ENCODE measurements around a stretch of chr7.

DNA sequence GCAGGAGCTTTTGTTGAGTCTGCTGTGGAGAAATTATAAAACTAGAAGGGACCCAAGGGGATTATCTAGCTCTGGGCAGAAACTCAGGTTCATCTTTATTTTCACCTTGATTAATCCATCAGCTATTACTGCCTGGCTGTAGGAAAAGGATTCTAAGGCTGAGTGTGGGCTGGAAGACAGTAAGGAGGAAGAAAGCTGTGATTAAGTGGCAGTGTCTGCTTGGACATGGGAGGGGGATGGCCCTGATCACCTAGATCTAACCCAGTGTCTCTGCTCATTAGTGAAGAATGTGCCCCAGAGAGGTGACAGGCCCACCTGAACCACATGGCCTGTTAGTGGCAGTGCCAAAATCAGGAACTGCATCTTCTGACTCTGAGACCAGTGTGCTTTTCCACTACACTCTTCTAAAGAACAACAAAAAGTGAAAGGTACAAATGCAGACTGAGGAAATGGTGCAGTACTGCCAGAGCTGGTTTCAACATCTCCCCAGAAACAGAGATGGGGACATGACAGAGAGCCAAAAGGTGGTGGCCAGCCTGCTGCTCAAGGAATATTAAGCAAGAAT, 30.3 kb downstream of the GSDME start:
- PRO-cap, result no peak

DNA sequence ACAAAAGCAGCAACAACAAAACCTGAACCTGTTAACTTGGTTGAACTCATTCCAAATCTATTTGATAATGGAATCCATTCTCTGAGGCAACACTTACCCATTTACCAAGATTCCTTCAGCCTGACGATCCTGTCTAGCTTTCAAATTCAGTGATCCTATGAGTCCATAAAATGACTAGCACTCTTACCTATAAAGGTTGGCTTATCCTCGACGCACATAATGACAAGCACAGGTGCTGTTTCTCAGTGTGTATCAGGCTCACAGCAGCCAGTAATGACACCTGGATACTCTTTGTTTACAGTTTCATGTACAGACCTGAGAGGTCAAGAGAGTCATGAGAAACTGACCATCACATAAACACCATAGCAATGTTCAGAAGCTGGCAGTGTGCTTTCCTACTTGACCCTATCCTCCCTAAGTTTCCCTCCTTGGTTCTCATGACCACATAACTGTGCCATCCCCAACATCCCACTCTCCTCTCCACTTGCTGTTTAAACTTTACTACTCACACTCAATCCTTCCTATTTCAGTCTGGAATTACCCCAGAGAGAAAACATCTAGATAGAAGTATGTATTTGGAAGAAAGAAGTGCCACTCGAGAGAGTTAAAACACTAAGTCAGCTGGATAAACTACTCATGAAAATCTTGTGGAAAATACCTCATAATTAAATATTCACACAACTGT, 62.0 kb downstream of the OSBPL3 start:
- PRO-cap, result no peak

GRCh38 chr7:25857491-25858205, 294.4 kb upstream of the NFE2L3 start:
- PRO-cap, result no peak

DNA sequence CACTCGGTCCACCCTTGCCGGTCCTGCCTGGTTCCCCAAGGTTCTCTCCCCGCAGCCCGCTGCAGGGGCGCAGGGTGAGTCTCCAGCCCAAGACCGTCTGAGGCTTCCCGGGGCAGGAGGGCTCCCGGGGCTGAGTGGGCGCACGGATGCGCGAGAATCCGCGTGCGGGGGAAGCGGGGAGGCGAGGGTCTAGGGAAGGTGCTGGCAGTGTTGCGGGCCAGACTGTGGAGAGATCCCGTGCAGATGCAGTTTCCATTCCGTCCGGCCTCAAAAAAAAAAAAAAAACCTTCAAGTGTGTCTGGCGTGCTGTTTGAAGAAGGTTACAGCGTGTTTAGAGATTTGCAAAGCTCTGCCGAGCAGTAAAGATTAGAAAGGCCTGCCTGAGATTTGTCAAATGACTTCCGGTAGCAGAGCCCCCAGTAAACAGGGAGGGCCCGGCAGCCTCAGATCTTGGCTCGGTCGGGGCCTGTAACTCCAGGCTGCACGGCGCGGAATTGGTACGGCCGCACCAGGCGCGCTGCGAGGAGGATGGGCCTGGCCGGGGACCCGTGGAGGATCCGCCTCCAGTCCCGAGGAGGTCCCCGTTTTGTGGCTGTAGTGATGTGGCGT, 293.3 kb upstream of the NFE2L3 start:
- PRO-cap, result no peak

DNA sequence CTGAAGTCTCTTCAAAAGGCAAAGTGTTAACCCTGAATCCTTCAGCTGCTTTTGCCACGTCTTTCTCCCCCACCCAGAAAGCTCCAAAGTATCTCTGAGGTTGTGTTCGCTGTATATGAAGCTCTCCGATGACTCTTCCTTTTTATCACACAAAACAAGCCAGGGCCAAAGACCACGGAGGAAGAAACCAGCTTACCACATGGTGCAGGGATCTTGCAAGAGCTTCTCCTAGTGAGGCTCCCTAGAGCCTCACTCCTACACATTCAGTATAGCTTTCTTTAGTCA, 254.6 kb upstream of the NFE2L3 start:
- PRO-cap, result no peak

GRCh38 chr7:26156390-26156759, 4.4 kb downstream of the NFE2L3 start:
- PRO-cap, result no peak

- PRO-cap, result no peak
Observed at GRCh38 chr7:26182021-26183133, 18.2 kb downstream of the HNRNPA2B1 start.

DNA sequence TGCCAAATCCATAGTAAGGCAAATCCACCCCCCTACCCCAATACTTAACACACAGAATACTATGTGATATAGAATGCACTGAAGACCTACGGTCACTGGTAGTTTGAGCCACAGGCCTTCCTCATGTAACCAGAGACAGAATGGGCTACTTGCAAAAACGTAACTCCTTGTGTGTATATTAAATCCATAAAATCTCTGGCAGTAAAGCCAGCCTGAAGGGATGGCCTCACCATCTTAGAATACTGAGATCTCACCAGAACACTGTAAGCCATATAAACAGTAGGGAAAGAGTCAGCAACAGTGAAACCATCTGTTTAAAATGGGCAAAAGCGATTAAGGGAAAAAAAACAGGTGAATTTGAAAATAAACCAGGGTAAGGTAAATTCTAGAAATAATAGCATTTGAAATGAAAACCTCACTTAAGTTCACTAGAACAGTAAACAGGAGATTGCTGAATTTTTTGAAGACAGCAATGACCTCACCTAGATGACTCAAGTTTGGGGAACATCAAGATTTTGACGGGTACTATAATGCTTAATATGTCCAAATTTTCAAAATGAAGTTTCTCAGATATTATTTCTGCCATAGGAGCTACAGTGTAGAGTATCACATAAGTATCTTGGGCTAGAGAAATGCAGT, 14.0 kb downstream of the HNRNPA2B1 start:
- PRO-cap, result no peak

DNA sequence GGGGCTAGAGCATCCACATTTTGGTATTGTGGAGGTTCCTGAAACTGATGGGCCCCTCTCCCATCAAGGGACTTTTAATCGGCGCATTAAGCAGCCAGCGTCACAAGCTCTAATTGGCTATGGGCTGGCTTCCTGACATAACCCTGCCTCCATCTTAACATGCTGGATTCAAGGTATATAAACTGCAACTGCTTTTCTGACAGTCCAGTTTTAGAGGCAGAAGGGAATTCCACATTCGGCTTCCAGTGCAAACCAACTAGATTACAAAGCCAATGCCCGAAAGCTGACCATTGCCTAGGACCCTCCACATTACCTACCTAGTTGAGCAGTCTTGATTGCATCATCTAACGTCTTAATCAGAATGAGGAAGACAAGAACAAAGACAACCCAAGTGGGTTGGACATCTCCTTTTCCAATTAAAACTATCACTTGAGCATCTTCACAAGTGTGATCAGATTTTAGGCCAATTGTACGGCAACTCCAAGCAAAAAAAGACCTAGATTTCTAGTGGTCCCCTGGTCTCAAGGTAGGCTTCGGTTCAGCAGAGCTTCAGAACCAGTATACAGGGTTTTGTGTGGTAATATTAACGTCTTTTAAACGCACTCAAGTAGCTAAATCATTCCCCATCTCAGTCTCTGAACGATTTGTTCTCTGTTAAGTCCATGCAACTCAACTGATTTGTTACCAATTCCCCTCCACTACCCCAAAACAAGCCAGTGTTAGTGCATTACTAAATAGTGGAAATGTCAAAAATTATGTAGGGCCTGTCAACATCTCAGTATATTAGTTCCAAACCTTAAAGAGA, 12.6 kb downstream of the HNRNPA2B1 start:
- PRO-cap, result no peak

GRCh38 chr7:26190470-26190962, 10.0 kb downstream of the HNRNPA2B1 start:
- PRO-cap, result no peak

DNA sequence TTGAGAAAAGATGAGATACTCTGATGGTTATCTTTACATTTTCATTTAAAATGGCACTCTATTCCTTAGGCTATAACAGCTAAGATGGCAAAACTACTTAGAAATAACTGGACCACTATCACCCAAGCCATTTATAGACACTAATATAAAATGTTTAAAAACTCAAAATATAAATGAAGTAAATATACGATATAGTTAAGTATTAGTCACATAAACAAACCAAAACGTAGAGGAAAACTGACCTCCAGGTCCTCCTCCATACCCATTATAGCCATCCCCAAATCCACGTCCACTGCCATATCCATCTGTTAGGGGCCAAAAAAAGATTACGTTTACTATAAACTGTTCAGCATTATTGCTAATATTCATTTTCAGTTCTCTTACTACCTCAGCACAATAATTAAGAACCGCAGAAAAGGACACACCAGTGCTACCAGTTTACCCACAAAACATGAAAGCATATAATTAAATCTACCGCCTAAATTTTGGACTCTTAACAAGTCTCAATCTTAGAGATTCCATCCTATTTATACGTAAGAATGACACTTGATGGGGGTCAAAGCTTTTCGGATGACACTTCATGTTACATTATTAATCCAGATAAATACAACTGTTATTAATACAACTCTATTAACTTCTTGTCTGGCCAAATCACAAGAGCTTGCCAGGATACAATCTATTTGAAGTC, 4.8 kb downstream of the HNRNPA2B1 start:
- PRO-cap, result no peak

DNA sequence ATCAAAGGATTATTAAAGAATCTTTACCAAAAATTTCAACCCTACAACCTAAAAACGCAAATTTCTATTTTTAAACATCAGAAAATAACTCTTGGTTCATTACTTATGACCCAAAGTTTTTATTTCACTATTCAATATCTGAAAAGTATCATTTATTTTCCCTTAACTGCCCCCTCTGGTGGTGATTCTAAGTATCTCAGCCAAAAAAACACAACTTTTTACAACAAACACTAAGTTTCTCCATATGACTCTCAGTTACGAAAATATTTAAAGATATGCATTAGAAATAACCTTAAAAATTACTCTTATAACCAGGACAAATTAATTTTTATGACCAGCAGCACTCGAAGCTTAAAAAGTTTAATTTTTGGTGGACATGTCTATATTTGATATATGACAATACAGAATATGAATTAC, 2.5 kb downstream of the HNRNPA2B1 start:
- PRO-cap, result no peak

DNA sequence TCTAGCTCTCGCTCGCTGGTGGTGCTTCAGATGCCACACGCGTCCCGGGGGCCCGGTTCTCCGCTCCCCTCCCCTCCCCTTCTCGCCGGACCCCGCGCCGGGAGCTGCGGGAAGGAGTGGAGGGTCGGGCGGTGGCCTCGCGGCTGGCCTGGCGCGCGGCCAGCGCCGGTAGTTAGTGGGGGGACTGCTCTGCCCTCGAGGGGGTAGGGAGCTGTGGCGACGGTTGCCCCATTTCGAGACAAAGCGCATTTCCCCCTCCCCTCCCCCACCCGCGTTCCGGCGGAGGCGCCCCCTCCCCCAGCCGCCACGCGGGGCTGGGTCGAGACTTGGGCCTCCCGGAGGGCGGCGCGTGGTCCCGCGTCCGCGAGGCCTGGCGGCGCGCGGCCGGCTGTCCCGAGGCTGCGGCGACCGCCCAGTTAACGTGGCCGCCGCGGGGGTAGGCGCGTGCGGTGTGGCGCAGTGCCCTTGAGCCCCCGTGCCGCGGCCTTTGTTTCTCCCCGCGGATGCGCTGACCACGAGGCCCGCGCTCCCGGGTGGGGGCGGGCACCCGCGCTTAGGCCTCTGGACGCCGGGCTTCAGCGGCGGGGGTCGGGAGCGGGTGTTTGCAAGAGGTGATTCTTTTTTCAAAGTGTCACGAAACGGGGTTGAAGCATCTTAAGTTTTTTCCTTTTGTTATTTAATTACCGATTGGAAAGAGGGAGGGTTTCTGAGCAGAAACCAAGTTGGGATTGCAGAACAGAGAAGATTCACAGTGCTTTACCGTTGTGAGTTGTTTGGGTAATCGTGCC, 495 bp downstream of the CBX3 start:
- PRO-cap, result bidirectional peak, plus-strand start at position 415 of the sequence, minus-strand start at position 453 of the sequence; unidirectional peak, minus-strand start at position 528 of the sequence

GRCh38 chr7:26293804-26294558, 2.3 kb downstream of the SNX10 start:
- PRO-cap, result no peak

DNA sequence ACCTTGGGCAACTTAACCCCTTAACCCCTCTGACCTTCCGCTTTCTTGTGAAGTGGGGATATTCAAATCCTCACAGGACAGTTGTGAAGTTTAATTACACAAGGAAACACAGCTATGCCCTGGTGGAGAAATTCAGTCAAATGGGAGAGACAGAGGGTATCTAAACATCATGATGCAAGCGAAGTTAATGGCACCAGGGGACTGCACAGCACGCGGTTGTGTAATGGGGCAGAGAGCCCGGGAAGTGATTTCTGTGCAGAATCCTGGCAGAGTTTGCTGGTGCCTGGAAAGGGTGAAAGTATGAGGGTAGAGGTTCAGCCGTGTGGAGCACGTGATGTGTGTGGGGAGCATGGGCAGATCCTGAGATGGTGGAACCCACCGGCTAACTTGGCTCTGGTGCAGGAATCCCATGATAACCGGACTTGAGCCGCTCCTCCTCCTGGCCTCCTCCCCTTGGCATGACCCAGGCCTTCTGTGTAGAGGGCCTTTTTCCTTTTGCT, 51.7 kb downstream of the SNX10 start:
- PRO-cap, result no peak

GRCh38 chr7:26440733-26441794, 149.4 kb downstream of the SNX10 start:
- PRO-cap, result no peak

DNA sequence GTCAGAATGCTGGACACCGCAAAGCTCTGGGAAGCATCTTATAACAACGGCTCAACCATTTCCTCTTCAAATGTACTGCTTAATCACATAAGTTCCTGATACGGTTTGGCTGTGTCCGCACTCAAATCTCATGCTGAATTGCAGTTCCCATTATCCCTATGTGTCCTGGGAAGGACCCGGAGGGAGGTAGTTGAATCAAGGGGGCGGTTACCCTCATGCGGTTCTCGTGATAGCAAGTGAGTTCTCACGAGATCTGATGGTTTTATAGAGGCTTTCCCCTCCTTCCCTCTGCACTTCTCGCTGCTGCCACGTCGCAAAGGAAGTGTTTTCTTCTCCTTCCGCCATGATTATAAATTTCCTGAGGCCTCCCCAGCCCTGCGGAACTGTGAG, 226.3 kb downstream of the SKAP2 start:
- PRO-cap, result no peak

DNA sequence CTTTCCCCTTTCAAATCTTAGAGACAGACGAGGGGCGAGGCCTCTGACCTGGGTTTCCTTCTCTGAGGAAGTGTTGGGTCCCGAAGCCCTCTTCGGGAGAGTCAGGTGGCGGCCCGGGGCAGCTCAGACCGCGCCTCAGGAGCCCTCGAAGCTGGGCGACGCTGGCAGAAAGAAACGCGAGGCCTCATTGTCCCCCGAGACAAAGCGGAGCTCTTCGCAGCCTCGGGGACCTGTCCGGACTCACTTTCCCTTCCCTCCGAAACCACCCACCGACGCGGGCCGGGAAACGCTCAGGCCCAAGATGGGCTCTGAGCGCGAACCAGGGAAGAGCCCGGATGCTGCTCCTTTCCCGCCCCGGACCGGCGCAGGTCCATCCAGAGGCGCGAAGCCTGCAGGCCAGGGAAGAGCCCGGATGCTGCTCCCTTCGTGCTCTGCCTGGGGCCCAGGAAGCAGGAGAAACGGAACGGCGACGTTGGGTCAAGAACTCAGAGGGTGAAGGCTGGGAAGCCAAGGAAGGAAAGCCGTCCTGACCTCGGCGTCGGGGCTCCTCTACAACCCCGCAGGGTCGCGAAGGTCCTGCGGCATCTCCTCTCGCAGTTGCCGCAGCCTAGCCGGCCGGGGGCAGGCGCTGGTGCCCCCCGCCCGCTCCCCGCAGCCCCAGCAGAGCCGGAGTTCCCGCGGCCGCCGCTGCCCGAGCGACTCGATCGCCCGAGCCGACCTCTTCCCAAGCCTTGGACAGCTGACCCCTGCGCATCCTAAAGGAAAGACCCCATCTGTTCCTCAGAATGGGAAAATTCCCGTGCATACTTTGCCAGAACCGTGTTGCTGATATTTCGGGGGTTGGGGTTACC, 7.8 kb downstream of the HOXA1 start:
- PRO-cap, result no peak

DNA sequence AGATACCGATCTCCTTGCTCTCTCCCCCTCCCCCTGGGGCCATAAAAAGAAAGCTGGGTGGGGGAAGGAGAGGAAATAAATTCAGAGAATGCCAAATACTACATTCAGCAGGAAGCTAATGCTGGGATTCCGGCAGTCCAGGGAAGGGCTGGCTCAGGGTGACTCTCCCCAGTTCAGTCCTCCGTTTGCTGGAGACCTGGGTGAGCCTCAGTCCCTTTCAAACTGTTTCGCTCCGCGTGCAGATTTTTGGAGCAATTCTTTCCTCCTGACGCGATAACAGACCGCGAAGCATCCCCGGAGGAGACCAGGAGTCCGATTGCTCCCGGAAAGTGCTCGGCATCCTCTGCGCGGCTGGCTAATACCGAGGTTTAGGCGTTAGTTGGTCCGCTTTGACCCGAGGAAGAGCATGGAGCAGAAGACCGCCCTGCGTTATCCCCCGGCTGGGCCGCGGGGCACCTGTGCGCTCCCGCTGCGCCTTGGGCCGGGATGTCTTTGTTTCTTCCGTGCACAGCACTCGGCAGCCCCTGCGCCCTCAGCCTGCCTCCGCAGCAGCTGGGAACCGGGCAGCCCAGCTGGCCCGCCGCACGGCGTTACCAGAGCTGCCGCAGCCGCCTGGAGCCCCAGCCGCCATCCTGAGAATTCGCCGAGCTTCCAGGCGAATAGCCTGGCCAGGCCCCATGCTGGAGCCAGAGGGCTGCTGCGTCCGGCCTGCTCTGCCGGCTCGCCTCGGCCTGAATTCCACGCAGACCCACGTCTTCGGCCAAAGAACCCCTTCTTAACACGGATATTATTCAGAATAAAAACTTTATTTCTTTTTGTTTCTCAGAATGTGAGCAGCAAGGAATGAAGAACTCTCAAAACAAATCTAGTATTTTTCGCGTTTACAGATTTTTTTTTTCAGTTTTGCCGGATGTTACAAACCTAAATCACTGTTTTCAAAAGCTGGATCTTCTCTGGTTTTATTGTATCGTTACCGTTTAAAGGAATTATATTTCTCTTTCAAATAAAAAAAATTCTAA, 4.0 kb upstream of the HOXA2 start:
- PRO-cap, result unidirectional peak, plus-strand start at position 135 of the sequence; bidirectional peak, plus-strand start at position 685 of the sequence, minus-strand start at position 645 of the sequence; unidirectional peak, minus-strand start at position 738 of the sequence

- PRO-cap, result bidirectional peak, plus-strand start at chr7:27115348, minus-strand start at chr7:27115192; bidirectional peak, plus-strand start at chr7:27115574, minus-strand start at chr7:27115454
Observed at GRCh38 chr7:27114987-27116181, 12.9 kb upstream of the HOXA2 start.

Measured in bile duct (tissue), 1 donor.